Hepatocyte (in vitro differentiated cells and primary cell): ENCODE data around the gene PDE10A.

DNA sequence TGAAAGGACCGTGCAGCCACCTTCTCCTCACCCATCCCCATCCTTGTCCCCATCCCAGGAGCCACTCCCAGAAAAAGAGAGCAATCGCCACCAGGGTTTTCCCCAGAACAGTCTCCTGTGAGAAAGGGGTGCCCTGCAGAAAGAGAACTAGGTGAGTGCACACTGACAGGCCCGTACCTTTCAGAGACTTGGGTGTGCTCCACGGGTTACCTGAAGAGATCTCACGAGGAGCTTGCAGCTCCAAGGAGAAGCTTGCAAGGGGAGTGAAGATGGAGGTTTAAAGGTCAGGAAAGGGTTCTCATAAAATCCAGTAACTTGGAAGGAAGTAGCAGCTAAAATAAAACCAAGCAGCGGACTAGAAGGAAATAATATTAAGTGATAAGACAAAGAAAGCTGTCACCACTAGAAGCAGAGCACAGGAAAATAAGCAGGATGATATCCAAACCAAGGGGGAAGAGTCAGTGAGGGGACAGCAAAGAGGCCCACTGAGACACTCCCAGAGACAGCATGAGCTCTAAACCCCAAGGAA lies 14.1 kb downstream of the PDE10A start:
- RAMPAGE, long total RNA: no peak
- RRBS: no CpG with 5 or more reads among the region's 6 CpGs

DNA sequence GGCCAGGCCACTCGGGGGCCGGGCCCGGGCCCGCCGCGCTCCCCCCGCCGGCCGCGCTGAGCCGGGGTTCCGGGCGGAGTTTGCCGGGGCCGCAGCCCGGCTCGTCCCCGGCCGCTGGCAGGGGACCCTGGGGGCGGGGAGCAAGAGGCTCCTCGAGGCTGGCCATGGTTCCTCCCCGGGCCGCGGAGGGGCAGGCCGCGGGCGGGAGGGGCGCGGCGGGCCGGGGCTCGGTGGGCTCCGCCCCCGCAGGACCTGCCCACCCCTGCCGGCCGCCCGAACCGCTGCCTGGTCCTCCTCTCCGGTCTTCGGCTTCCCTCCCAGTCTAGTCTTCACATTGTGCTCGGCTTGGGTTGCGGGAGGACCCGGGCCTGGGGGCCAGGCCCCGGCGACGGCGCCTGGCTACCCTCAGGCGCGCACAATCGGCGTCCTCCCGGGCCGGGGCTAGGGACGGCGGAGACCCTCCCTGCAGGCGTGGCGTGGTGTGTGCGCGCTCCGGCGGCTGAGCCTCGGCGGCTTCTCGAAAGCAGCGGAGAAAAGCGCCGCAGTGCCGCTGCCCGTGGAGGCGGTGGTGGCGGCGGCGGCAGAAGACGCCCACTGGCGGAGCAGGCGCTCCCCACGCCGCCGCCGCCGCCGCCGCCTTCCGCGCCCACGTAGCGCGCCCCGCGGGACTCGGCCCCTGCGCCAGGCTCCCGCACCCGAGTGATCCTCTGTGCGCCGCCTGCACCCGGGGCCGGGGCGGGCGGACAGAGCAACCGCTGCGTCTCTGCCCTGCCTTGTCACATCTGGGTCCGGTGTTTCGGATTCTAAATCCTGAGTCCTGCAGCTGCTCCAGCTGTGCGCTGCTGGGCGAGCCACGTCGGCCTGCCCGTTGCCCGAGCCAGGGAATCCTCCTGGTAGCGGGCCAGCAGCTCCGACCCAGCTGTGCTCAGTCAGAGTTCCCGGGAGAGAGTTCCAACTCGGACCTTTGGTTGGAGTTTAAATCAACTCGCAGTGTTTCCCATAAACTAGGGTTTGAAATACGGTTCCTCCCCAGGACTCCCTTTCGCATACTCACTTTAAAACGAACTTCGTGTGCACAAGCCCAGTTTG lies at the start of gene PDE10A:
Gene PDE10A, minus strand, starts transcription at position 596 of the 1,089 bp plus-strand sequence.
- RAMPAGE, long total RNA: no peak
- RRBS: 2% methylated on average over 46 of the region's 119 CpGs

DNA sequence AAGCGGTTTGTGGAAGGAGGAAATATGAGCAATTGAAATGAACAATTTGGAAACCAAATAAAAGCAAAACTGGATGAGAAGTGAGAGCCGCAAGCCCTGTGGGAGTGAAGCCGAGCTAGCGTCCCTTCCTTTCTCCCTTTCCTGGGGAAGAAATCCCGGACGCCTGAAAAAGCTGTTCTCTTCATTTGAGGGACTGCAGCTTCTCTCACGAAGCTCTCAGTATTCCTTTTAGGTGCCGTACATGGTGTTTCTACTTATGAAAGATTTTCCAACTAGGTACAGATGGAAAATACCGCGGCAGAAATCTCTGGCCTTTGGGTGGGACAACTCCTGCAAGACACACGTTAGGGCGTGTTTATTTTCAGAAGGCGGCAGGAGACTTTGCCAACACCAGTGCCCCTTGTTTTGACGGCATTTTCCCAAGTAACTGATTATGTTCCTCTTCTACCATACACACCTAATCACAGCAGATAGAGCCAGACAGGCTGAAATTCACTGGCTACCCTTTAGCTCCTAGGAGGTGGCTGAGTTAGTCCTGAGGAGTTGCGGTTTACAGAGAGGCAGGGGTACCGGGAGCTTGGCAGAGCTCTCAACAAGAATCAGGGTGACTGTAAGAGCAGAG lies 183.7 kb upstream of the PDE10A start:
- RAMPAGE, long total RNA: no peak
- RRBS: no CpG with 5 or more reads among the region's 16 CpGs

DNA sequence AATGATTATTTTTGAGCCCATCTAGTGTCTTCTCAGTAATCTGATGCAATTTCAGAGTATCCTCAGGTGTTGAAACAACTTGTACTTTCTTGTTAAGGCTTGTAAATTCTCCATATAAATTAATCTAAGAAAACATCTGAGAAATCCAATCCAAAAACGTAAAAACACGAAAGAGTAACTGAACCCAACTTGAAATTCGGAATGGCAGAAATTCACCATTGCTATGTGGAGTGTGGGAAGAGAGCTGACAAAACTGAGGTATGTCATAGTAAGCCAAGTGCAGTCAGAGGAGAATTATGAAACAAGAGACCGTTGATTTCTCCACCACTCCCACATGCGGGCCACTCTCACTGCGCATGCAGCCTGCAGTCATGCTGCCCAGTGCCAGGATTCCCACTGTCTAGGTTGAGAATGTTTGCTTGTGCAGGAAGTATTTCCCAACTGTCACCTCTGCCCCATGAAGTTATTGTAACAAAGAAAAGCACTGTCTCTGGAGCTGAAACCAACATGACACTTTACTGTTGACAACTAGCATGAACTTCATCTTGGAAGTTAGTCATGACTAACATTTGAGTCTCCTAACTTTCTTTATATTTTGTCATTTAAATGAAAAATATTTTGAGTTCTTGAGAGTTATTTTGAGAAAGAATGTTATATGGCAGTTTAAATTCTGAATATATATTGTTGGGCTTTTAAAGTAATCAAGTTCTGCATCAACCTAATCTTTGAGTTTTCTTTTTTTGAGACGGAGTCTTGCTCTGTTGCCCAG lies 18.7 kb upstream of the SFT2D1 start:
- RAMPAGE, long total RNA: no peak
- RRBS: no CpG with 5 or more reads among the region's 7 CpGs

DNA sequence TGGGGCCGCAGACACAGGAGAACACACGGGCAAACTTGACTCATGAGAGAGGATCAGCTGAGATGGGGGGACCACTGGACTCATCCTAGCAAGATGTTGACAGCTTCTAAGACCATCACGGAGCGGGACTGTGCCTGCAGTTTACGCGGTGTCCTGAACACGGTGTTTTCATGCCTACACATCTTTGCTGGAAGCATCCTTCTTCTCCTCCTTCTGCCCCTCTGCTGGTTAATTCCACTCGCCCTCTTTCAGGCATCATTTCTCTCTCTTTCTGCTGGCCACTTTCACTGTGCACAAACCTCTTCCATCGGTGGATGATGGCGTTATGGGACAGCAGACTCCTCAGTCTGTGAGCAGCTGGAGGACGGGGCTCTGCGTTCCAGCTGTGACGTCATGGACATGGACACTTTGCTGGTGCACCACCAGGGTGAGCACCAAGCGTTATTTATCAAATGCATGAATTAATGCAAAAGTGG lies 82.7 kb upstream of the MPC1 start:
- RAMPAGE, long total RNA: no peak
- RRBS: no CpG with 5 or more reads among the region's 14 CpGs

DNA sequence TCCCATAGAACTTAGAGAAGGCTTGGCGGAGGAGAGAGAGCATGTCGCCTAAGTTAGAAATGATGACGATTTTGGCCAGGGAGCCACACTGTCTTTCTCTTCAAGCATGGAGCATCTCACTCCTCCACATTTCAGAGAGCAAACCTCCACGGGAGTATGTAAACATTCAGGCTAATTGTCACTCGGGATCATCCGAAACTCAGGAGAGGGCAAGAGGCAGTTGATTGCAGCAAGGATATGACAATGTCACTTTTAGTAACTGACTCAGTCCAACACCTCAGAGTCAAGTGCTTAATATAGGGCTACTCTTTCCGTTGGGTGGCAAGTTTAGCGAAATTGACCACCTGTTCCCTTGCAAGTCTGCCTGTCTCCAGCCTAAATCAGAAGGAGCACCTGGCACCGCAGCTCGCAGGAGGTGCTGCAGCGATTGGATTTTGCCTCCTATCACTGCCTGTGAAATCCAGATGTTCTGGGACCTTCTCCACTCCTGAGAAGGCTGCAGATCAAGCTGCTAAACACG lies 65.8 kb upstream of the RPS6KA2 start:
- RAMPAGE, long total RNA: no peak
- RRBS: no CpG with 5 or more reads among the region's 12 CpGs

DNA sequence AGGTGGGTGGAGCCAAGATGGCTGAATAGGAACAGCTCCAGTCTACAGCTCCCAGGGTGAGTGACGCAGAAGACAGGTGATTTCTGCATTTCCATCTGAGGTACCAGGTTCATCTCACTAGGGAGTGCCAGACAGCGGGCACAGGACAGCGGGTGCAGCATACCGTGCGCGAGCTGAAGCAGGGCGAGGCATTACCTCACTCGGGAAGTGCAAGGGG lies 161.7 kb upstream of the RPS6KA2 start:
- RAMPAGE, long total RNA: no peak
- RRBS: no CpG with 5 or more reads among the region's 8 CpGs

DNA sequence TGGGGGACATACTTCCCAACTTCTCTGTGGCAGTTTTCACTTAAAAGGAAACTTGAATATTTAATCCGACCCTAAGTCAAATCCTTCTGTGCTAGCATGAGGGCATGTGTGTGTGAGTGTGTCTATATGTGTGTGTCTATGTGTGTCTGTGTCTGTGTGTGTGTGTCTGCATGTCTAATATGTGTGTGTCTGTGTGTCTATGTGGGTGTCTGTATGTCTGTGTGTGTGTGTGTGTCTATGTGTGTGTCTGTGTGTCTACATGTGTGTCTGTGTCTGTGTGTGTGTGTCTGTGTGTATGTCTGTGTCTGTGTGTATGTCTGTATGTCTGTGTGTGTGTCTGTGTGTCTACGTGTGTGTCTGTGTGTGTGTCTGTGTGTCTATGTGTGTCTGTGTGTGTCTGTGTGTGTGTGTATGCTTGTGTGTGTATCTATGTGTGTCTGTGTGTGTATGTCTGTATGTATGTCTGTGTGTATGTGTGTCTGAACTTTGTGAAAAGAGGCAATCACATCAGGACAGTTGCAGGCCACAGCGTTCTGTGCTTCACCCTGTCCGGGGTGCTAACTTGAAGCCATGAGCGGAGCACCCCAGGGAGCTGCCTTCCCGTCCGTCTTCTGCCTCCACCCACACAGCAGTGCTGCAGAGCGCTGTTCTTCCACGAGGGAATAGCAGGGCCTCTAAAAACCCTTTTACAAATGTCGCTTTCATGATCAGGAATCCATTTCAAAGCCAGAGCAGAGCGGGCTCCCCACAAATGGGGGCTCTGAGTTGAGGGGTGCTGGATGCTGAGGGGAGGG lies 131.7 kb downstream of the RNASET2 start:
- RAMPAGE, long total RNA: no peak
- RRBS: no CpG with 5 or more reads among the region's 11 CpGs

- RAMPAGE, long total RNA: no peak
- RRBS: no CpG with 5 or more reads among the region's 10 CpGs
Observed at GRCh38 chr6:166925421-166925941, 30.9 kb downstream of the RNASET2 start.

GRCh38 chr6:166998630-166999145 lies 509 bp upstream of the CEP43 start:
- RAMPAGE, long total RNA: no peak
- RRBS: 2% methylated on average over 41 of the region's 56 CpGs

- RAMPAGE, long total RNA: no peak
- RRBS: no CpG with 5 or more reads among the region's 10 CpGs
Observed at GRCh38 chr6:167047535-167047998, 48.4 kb downstream of the CEP43 start.

GRCh38 chr6:167111456-167112169 lies 11.3 kb upstream of the CCR6 start:
- RAMPAGE, long total RNA: no peak
- RRBS: no CpG with 5 or more reads among the region's 4 CpGs

DNA sequence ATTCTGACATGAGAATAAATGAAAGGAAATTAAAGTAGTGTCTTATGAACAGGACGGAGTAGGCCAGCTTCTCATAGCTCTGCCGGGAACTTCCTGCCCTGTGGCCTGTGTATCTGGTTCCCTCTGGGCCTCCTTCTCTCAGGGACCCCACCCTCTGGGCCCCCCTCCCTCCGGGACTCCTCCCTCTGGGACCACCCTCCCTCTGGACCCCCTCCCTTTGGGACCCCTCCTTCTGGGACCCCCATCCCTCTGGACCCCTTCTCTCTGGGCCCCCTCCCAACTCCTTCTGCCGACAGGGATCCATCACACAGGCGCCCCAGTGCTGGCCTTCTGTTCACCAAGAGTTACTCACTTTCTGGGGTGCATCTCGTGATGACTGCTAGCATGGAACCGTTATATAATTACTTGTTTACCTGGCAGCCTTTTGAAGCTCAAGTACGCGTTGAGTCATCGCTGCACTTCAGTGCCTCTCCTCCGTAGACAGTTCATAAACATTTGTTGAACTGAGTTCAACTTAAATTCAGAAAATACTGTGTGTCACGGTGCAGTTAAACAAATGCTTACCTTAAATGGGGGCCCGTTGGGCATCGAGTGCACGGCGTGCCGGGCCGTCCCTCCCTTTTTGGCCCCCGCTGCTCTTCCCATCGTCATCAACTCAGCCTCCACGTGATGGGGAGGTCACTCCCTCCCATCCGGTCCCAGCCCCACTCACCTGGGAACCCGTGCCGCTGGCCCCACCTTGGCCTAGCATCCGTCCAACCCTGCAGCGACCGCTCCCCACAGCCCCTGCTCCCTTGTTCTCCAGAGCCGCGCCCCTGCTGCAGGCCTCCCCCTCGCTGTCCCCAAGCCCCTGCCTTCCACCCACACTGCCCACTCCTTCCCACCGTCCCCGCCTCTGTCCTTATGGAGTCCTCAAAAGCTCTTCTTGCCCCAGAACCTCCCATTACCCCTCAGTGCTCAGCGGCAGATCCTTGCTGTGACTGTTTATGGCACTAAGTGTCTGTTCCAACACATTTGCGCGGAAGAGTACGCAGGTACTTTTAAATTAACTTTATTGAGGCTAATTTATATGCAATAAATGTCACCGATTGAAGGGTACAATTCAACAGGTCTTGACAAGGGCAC lies 8.2 kb downstream of the CCR6 start:
- RAMPAGE, long total RNA: no peak
- RRBS: 75% methylated on average over 7 of the region's 37 CpGs

DNA sequence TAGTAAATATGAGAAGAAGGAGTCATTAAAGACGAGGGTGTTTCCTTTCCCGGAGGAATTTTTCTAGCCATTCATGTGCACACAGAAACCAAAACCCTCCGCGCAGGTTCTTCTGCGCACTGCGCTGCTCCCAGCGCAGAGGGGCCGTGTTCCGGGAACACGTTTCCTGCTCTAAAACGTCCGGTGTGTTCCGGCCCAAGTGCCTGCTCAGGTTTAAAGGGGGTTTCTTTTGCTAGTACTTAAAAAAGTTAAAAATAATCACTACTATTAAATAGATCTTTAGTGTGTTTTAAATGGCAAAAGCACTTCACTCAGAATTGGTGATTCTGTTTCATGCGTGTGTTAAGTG lies 11.6 kb downstream of the GPR31 start:
- RAMPAGE, long total RNA: no peak
- RRBS: 85% methylated on average over 5 of the region's 14 CpGs

GRCh38 chr6:167266226-167266792 lies 24.8 kb upstream of the UNC93A start:
- RAMPAGE, long total RNA: no peak
- RRBS: no CpG with 5 or more reads among the region's 19 CpGs

DNA sequence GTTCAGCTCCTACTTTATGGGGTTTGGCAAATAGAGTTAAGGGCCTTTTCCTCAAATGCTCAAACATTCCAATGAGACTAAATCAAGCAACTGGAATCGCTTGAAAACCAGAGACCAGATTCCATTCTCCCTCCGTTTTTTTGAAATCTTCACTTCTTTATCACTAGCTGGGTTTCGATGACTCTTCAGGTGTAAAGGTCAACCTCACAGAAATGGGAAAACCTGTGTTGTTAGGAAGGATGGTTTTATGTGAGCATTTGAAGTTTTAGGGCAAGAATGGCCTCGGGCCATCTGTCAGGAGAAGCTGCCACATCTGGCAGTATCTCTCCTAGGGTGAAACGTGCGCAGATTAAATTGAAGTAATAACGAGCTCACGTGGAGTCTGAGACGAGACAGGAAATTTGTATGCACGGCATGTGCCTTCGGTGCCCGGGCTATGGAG lies 25.0 kb downstream of the TTLL2 start:
- RAMPAGE, long total RNA: no peak
- RRBS: no CpG with 5 or more reads among the region's 12 CpGs

GRCh38 chr6:167398286-167398926 lies 73.5 kb downstream of the TTLL2 start:
- RAMPAGE, long total RNA: no peak
- RRBS: no CpG with 5 or more reads among the region's 13 CpGs

DNA sequence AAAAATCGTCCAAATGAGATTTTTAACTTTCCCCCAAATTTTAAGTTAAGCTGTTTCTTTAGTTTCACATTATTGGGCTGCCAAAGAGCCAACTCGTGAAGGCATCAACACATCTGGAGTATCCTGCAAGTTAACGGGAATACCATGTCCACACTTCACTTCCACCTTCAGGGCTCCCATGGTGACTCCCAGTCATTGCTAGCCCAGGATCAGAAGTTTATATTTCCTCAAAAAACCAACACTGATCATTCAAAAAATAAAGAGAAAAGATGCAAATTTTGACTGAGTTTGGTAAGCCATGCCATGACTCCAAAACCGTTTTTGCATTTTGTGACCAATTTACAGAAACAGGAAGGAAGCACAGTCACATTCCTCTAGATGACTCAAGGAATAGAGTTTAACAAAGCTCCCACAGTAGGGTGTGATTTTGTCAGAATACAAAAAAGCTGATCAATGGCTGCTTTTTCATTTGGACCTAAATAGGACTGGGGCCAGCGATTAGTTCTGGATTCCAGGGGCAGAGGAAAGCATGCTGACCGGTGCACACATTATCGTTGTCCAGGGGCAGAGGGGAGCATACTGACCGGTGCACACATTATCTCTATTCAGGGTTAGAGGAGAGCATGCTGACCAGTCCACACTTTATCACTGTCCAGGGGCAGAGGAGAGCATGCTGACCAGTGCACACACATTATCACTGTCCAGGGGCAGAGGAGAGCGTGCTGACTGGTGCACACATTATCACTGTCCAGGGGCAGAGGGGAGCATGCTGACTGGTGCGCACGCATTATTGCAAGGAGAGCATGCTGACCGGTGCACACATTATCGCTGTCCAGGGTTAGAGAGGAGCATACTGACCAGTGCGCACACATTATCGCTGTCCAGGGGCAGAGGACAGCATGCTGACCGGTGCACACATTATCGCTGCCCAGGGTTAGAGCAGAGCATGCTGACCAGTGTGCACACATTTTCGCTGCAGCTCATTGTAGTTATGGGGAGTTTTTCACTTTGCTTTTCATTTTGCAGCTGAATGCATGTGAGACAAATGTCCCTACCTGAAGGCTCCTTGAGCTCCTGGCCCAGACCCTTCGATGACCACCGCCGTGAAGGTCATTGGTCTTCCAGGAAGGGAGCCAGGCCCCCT lies 179.2 kb upstream of the AFDN start:
- RAMPAGE, long total RNA: no peak
- RRBS: no CpG with 5 or more reads among the region's 21 CpGs

- RAMPAGE, long total RNA: no peak
- RRBS: no CpG with 5 or more reads among the region's 15 CpGs
Observed at GRCh38 chr6:167761165-167761748, 65.5 kb upstream of the AFDN start.

GRCh38 chr6:167786834-167787472 lies 39.8 kb upstream of the AFDN start:
- RAMPAGE, long total RNA: no peak
- RRBS: no CpG with 5 or more reads among the region's 7 CpGs